Amniotic epithelial cell (primary cell): ENCODE results near the genes GPM6B, GLRA2 and TXLNG.

DNA sequence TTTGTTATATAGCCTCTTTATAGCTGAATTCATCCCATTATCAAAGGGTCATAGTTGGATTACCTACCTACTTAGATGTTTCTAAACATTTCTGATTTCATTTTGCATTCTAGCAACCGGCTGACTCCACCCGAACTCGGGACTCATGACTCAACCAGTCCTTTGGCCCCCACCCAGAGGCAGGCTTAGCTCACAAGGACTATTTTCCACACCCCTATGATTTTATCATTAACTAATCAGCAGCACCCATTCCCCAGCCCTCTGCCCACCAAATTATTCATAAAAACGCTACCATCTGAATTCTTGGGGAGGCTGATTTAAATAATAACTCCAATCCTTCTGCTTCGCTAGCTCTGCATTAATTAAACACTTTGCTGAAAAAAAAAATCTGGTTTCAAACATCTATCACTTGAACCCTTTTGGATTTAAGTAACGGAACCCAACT, 79.9 kb upstream of the EGFL6 start:
- RRBS, result no CpG with 5 or more reads among the region's 6 CpGs

DNA sequence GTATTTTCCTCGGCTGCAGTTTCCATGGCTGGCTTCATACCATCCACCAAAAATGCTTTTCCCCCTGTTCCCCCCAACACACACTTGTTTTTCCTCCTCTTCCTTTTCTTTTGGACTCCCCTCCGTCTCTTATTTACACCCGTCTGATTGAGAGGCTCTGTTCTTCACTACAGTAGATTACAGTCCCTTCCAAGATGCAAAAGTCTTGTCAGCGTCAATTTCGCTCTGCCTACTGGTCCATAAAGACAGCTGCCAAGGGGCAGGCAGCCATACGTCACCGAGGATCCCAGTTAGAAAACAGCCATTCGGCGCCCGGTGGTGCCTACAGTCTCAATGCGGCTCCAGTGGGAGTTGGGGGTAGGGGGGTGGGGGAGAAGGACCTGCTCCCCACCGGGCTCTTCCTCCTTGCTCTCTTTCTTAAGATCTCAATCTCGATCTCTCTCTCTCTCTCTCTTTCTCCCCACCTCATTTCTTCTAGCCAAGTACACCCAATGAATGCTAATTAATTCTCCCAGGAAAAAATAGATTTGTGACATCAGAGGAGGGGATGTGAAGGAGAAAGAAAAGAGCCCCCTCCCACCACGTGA, at the start of gene GPM6B:
GPM6B (minus strand) TSS at position 227 of the 587 bp plus-strand sequence.
- RRBS, result 17% methylated on average over 3 of the region's 14 CpGs

DNA sequence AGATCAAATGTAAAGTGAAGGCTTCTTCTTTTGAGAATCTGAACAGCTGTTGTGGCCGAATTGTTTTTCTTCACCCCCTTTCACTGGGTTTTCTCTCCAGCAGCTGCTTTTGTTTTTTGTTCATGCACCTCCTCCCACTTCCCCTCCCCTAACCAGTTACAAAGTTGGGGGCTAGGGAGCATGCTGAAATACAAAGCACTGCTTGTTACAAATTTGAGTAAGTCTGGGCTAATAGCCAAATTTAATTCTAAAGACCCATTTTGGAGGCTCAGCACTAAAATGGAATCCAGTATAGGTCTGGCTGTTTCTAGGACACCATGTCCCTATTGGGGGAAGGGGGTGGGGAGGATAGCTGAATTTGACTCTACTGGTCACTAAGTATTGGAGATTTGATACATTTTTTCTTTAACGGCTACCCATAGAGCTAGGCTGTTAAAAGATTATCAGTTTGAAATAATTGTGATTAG, 89.2 kb upstream of the GPM6B start:
- RRBS, result no CpG with 5 or more reads among the region's 2 CpGs

- RRBS, result no CpG with 5 or more reads among the region's 12 CpGs
Observed at GRCh38 chrX:14064916-14065257, 35.2 kb upstream of the GEMIN8 start.

- RRBS, result no CpG with 5 or more reads among the region's 24 CpGs
Observed at GRCh38 chrX:14529193-14530104, at the start of gene GLRA2. TSS of gene GLRA2 (plus strand) at chrX:14529536.

- RRBS, result no CpG with 5 or more reads among the region's 7 CpGs
Observed at GRCh38 chrX:15158631-15159378, 111.1 kb downstream of the ASB9 start.

DNA sequence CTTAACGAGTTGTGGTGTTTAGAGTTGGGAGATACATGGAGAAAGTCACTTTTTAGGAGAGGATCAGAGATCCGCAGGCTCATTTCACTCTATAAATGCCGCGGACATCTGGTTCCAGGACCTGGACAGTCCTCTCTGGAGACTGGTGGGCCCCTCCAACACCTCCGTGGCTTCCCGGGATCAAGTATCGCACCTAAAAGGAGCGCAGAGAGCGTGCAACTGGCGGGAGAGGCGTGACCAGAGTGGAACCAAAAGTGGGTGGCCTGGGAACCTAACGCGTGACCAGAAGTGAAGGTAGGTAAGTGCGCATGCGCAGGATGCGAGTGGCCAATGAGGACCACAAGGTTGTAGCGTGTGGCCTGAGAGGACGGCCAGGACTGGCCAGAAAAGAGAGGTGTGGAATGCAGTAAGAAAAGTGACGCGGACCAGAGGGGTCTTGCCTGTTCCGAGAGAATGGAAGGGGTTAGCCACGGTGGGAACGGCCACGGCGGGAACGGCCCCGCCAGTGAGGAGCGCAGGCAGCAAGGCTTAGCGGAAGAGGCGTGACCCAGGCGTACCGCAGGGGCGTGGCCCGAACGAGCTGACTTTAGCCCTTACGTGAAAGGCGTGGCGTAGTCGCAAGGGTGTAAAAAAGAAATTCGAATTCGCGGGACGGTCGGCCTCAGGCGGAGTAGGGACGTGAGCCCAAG, 10.1 kb upstream of the CLTRN start:
- RRBS, result no CpG with 5 or more reads among the region's 46 CpGs

- RRBS, result no CpG with 5 or more reads among the region's 3 CpGs
Observed at GRCh38 chrX:15739123-15739304, 944 bp downstream of the CA5B start.

DNA sequence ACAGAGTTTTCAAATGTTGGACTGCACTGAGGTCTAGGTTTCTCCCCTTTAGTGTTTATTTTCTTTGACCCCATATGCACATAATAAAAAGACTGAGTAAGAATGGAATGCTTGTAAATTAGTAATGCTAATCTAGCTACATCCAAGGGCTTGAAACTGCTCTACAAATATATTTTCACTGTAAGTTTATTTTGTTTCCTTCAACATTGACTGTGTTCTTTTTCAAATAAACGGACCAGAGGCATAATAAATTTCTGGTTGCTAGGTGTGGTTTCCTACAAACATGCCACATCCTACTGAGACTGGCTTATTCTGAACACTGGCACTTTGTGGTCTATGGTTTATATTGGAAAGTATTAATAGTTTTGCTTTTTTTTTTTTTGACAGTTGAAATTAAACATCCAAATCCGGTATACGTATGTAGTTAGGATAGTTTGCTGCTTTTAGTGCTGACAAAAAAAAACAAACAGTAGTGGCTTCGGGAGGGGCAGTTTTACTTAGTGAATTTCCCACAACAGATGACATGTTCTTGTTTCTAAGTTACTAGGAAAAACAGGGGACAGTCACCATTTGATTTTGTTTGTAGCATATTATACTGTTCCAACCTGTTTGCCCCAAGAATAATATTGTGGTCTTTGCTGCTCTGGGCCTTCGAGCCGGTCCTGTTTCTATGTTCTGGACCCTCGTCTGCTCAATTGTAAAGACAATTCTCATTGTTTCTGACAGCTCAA, 13.3 kb downstream of the CA5B start:
- RRBS, result no CpG with 5 or more reads among the region's 7 CpGs

DNA sequence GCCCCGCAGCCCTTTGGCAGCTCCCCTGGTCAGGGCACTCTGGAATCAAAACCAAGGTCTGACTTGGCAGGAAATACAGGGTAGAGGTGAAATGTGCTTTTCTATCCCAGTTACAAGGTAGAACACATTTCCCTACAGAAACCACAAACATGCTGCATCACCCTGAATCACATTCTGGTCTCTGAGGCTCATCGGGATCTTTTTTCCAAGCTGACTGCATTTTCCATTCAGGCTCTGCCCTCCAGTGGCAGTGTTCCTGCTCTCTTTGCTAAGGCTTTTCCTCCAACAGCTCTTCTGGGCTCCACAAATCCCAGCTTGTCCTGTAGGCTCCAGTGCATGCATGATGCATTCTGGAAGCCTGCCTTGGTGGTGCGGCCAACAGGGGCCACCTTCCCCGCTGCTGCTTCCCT, 24.5 kb downstream of the SYAP1 start:
- RRBS, result no CpG with 5 or more reads among the region's 4 CpGs

GRCh38 chrX:16786373-16787239, at the start of gene TXLNG:
TSS of gene TXLNG (plus strand) at chrX:16786466.
- RRBS, result 2% methylated on average over 37 of the region's 100 CpGs

- RRBS, result no CpG with 5 or more reads among the region's 9 CpGs
Observed at GRCh38 chrX:16947300-16947721, 853 bp downstream of the REPS2 start.

DNA sequence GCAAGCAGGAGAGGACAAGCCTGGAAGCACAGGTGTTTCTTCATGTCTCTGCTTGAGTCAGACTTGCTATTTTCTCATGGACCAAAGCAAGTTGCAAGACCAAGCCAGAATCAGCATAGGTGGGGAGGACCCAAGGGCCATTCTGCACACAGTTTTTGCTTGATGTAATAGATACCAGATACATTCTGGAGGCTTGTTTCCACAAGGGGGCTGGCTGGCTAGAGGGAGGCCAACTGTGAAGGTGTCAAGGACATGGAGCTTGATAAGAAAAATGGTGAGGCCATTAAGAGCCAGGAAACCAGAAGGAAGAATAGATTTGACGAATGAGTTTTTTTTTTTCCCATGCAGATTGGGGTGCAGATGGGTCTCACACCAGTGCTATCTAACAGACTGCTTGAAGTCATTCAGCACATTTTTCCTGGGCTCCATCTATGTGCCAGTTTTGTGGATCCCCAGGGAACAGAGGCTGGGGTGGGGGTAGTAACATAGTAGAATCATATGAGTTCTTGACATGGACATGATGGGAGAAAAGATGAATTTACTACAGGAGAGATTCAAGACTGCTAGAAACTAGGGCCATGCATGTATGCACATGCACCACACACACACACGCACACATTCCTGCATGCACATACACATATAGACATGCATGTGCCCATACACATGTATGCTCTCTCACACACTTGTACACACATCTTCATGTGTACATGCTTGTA, 173.1 kb downstream of the NHS start:
- RRBS, result no CpG with 5 or more reads among the region's 2 CpGs

DNA sequence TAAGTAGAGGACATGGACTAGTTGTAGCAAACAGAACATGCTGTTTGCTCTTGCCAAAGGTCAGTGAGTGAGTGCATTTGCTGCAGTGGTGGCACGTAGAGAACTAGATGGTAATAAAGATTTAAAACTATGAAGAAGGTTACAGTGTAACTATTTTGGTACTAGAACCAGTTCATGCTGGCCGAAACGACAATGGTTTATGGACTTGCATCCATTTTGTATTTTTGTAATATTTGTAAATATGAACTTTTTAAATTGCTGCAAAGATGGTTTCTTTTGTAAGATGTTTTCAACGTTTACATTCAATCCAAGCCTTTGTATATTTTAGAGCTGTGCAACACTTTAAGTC, 1.8 kb upstream of the SCML1 start:
- RRBS, result no CpG with 5 or more reads among the region's 4 CpGs

DNA sequence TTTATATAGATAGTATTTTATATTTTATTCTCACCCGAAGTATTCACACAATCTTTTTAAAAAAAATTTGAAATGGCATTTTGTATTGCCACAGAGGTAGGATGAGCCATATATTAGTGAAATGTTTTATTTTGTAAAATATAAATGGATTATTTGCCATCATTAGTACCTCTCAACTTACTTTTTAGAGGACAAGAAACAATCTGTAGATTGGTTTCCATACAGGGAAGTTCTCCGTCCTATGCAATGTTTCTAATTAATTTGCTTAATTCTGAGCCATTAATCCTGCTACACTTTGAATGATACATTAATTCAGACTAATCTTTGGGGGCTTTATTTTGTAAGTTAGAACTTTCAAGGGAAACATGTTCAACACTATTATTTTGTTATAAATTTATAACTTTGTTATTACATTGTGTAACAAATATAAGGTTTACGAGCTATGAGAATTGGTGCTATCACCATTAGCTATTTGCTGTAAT, 17.0 kb downstream of the SCML1 start:
- RRBS, result no CpG with 5 or more reads among the region's 3 CpGs

GRCh38 chrX:18650360-18650695, 21.6 kb downstream of the RS1 start:
- RRBS, result no CpG with 5 or more reads among the region's 12 CpGs

GRCh38 chrX:18832961-18833873, 125.8 kb downstream of the PPEF1 start:
- RRBS, result no CpG with 5 or more reads among the region's 23 CpGs

DNA sequence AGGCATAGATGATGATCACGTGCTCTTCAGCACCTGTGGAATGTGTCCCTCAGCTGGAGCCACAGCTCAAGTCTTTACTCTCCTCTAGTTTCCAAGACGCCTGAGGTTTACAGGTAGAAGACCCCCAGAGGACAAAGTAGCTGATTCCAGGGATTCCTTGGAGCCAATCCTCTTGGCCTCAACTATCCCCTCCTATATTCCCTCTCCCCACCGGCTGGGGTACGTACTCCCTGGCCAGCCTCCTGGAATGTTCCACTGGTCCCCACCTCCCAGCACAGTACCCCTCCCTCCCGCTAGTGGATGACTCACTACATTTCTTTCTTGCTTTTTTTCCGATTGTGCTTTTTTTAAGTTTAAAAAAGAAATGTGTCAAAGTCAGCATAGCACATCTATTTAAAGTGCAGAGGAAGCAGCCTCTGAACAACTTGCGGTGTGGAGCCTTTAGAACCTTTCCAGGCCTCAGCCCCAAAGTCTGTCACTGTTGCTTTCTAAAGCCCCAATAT, 98.4 kb downstream of the PHKA2 start:
- RRBS, result no CpG with 5 or more reads among the region's 7 CpGs

DNA sequence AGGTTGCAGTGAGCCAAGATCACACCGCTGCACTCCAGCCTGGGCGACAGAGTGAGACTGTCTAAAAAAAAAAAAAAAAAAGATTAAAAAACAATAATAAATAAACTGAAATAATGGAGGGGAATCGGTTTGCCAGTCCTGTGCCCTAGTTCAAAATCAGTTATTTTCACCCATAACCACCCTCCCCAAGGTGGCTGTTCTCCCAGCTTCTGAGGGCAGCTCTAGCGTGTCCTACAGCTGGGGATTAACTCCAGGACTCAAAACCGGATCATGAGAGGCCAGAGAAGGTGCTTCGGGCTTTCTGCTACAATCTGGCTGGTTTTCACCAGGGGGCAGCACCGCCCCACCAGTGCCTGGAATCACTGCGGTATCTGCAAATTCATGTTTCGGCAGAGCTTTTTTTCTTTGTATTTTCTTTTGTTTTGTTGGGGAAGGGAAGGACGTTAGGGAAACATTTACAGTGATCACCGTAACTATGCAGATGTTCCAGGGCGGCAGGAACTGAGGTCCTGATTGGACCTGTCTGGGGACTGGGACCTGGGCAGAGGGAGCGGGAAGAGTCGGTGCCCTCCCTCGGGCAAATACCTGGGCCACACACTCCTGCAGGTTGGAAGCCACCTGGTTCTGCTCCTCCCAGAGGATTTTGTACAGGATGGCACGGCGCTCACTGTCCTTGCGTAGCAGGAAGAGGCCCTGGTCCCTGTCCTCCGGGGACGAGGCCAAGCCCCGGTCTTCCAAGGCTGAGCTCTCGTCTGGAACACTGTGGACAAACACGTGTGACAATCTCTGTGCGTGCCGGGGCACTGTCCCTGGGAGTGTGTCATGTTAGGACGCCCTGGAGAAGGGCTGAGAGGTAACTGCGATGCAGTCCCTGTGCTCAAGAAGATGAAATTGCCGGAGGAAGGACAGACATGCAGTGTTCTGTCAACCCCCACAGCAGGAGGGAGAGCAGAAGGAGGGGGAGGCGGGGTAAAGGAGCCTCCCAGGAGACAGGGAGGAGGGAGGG, 28.6 kb downstream of the PDHA1 start:
- RRBS, result 3% methylated on average over 5 of the region's 29 CpGs